Osteoblast (primary cell): Measurements from ENCODE around the genes MLF2 and LRRC23.

- CAGE, long polyA plus RNA: no peak
- RRBS: no CpG with 5 or more reads among the region's 3 CpGs
Observed at GRCh38 chr12:6531877-6532270, 2.4 kb upstream of the GAPDH start.

GRCh38 chr12:6532271-6533193 is 1.8 kb upstream of the GAPDH start:
- CAGE, long polyA plus RNA: no peak
- RRBS: 3% methylated on average over 8 of the region's 20 CpGs

- CAGE, long polyA plus RNA: no peak
- RRBS: no CpG with 5 or more reads among the region's 4 CpGs
Observed at GRCh38 chr12:6535953-6536277, 1.6 kb downstream of the GAPDH start.

DNA sequence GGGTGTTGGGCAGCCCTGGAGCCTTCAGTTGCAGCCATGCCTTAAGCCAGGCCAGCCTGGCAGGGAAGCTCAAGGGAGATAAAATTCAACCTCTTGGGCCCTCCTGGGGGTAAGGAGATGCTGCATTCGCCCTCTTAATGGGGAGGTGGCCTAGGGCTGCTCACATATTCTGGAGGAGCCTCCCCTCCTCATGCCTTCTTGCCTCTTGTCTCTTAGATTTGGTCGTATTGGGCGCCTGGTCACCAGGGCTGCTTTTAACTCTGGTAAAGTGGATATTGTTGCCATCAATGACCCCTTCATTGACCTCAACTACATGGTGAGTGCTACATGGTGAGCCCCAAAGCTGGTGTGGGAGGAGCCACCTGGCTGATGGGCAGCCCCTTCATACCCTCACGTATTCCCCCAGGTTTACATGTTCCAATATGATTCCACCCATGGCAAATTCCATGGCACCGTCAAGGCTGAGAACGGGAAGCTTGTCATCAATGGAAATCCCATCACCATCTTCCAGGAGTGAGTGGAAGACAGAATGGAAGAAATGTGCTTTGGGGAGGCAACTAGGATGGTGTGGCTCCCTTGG is 2.1 kb downstream of the GAPDH start:
- CAGE, long polyA plus RNA: no peak
- RRBS: no CpG with 5 or more reads among the region's 6 CpGs

GRCh38 chr12:6565886-6566686 is 2.0 kb downstream of the NOP2 start:
- CAGE, long polyA plus RNA: no peak
- RRBS: no CpG with 5 or more reads among the region's 10 CpGs

- CAGE, long polyA plus RNA: no peak
- RRBS: no CpG with 5 or more reads among the region's 7 CpGs
Observed at GRCh38 chr12:6595150-6595606, 12.0 kb downstream of the CHD4 start.

GRCh38 chr12:6595807-6596506 is 11.2 kb downstream of the CHD4 start:
- CAGE, long polyA plus RNA: no peak
- RRBS: no CpG with 5 or more reads among the region's 15 CpGs

DNA sequence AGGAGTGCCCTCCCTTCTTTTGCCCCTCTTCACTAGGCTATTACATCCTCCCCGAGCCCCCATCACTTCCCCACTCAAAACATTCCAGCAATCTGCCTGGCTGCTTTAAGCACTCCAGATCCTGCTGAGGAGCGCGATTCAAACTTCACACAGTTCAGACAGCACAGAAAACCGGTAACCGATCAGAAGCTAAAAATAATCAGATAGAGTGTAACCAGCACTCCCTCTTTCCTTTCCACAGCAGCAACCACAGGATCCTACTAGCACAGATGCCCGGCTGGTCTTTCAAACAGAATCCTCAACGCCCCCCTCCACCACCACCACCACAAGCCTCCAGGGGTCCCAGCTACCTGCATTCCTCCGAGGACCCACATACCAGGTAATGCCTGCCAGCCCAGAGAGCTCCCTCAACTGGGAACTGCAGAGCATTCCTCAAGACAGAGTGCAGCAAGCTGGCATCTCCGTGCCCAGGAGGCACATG is 1.5 kb downstream of the CHD4 start:
- CAGE, long polyA plus RNA: no peak
- RRBS: 2% methylated on average over 3 of the region's 9 CpGs

DNA sequence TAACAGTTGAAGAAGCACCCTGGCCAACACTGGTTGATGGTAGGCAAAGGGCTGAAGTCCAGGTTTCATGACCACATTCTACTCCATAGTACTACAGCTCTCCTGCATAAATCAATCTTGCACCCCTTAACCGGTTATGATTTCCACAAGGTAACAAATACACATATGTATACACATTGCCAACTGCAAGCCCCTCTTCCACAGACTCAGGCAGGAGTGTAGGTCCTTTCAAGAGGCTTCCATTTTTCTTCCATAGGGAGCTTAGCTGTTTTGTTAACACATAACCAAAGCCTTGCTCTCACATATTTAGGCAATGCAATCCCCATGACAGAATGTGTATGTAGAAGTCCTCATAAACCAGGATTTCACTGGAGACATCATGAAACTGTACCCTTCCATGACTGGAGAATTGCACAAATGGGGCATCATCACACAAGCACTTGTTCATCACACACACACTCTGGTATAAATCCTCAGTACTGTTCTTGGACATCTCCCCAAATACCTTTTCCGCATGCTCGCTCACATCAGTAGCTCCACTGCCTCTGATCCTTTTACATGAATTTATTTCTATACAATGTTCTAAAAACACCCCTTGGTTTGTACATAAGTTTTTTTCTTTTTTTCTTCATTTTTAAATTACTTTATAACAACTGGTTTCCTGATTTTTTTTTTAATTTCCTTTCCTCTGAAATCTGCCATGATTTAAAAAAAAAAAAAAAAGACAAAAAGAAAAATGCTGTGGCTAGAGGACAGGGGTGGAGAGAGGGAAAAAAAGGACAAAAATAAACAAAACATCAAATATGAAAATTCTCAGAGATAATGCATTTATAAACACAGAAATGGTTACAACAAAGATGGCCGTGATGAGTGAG is 3.2 kb upstream of the ING4 start:
- CAGE, long polyA plus RNA: no peak
- RRBS: no CpG with 5 or more reads among the region's 4 CpGs

- CAGE, long polyA plus RNA: start-site peak on the minus strand at chr12:6752951-6753116, 381 and 401 reads in 2 replicates
- RRBS: 2% methylated on average over 27 of the region's 62 CpGs
Observed at GRCh38 chr12:6752256-6753325, at the start of gene MLF2. Gene MLF2, minus strand, starts transcription at chr12:6753141.

DNA sequence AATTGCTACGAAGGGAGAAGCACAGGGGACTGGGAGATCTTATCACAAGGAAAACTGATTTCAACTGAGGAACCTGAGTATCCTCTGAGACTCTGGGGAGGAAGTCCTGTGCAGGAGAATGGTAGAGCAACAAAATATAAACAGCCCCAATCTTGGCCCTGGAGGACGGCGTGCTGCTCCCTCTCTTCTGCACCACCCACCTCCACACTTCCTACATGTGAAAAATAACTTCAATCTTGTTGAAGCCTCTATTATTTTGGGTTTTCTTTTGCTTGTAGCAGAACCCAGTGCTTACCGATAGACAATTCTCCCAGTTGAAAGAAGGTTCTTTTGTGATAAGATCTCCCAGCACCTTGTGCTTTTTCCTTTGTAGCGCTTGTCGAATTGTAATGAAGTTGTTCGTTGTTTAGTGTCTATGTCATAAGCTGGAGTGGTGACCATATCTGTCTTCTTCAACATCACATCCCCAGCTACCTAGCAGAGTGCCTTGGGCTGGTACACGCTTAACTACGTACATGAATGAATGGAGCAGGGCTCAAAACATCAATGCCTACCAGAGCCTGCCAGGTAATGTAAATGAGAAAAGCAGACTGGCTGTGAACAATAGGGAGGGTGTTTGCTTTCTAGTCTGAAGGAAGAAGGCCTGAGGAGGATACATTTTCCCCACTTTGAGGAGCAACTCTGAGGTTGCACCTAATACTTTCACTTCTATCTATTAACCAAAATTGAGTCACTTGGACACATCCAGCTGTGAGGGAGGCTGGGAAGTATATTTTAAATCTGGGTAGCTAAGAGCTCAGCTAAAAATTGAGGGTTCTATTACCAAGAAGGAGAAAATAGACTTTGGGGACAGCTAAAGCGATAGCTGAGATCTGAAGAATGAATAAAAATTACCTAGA is 2.6 kb upstream of the CD4 start:
- CAGE, long polyA plus RNA: no peak
- RRBS: no CpG with 5 or more reads among the region's 10 CpGs

DNA sequence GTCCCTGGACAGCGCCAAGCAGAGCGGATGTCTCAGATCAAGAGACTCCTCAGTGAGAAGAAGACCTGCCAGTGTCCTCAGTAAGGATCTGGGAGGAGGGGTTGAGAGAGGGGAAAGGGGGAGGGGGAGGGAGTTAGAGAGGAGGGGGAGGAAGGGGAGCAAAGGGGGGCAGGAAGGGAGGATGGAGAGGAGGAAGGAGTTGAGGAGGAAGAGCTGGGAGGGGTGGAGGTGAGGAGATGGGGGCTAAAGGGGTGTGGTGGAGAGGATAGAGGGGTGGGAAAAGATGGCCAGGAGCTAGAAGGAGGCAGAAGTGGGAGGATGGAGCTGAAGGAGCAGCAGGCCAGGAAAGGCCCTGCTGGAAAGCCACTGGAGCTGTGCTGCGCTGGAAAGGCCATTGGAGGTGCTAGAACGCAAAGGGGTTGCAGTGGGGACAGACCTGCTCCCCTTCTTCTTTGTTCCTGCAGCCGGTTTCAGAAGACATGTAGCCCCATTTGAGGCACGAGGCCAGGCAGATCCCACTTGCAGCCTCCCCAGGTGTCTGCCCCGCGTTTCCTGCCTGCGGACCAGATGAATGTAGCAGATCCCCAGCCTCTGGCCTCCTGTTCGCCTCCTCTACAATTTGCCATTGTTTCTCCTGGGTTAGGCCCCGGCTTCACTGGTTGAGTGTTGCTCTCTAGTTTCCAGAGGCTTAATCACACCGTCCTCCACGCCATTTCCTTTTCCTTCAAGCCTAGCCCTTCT is 2.6 kb upstream of the GPR162 start:
- CAGE, long polyA plus RNA: no peak
- RRBS: no CpG with 5 or more reads among the region's 13 CpGs

GRCh38 chr12:6833214-6834266 is 5.3 kb downstream of the P3H3 start:
- CAGE, long polyA plus RNA: no peak
- RRBS: no CpG with 5 or more reads among the region's 14 CpGs

- CAGE, long polyA plus RNA: no peak
- RRBS: no CpG with 5 or more reads among the region's 15 CpGs
Observed at GRCh38 chr12:6865937-6866468, 1.3 kb upstream of the TPI1 start.

DNA sequence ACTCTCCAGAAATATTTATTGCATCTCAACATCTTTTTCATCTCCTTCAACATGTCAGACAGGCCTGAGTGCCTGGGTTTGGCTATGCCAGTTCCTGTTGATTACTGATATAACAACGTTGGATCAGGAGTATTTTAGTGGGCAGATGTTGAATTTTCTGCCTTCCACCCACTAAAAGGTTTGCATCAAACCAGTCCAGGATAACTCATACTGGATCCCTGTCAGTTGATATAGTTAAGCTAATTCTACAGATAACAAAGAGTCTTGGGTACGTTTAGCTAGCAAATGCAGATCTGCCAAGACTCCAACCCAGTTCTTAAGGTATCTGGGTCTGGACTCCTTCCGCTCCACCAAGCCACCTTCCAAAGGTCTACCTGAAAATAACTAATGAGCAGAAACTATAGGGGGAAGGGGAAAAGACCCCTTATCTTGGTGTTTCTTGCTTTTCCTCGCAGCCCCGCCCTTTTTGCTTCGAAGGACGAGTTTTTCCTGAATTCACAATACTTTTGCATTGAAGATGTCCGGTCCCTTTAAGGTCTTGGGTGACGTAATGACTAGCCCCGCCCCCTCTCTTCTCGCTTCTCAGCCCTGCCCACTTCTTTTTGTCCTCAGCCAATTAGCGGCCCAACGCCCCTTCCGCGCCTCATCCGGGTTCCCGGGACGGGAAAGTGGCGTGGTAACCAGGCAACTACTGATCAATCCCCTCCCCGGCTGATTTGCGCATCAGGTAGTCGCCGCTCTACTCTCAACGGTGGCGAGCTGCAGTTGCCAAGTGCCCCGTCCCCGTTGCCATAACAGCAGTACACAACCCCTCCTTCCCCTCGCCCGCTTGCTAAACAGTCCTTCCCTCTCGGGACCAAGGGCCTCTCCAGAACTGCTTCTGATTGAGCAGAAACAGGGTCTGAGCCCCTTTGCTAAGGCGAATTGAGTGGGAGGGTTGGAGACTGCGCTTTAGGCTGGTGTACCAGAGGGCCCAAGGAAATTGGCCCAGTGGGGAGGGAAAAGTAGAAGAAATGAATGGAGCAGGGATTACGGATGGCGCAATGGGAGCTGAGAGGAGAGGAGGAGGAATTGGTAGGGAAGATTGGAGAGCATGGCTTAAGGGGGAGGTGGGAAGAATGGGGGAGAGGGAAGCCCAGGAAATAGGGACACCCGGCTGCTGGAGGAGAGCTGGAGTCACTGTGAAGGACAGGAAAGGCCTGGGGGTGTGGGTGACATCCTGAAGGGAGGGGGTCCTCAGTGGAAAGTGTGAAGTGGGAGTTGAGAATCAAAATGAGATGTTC is at the start of gene LRRC23:
Gene LRRC23, plus strand, starts transcription at position 646 of the 1,283 bp plus-strand sequence.
- CAGE, long polyA plus RNA: no peak
- RRBS: no CpG with 5 or more reads among the region's 35 CpGs

DNA sequence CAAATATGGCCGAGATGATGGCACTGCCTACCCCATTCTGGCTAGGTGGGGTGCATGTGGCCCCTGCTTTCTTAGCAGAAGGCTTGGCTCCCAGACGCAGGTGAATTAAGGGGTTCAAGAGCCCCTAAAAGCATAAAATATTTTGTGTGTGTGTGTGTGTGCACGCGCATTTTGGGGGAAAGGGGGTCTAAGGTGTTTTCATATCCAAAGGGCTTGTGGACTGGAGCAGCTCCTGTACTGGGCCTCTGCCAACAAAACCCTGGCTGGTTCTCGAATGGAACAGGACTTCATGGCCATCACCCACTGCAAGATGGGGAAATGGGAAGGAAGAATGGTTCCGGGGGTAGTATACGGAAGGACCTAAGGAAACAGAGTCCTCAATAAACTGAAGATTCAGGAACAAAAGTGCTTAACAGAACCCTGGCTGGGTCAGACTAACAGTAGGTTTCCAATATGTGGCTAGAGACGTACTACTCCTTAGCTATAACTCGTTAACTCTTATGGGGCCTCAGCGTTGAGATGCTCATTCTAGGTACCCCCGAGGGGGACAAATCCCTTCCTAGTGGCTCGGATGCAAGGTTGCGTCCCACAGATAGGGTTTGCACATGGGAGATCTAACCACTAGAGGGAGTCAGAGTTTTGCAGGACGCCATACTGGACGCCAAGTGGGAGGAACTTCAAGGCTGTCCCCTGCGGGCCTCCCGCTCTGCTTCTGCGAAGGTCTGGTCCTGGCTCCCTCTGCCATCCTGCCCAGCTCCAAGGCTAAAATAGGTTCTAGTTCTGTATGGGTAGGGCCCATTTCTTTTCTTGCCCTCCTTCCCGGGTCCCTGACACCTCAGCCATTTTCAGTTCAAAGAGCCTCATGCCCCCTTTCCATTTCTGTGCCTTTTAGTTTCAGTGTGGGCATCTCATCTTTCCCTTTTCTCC is 3.7 kb upstream of the ATN1 start:
- CAGE, long polyA plus RNA: no peak
- RRBS: no CpG with 5 or more reads among the region's 19 CpGs

DNA sequence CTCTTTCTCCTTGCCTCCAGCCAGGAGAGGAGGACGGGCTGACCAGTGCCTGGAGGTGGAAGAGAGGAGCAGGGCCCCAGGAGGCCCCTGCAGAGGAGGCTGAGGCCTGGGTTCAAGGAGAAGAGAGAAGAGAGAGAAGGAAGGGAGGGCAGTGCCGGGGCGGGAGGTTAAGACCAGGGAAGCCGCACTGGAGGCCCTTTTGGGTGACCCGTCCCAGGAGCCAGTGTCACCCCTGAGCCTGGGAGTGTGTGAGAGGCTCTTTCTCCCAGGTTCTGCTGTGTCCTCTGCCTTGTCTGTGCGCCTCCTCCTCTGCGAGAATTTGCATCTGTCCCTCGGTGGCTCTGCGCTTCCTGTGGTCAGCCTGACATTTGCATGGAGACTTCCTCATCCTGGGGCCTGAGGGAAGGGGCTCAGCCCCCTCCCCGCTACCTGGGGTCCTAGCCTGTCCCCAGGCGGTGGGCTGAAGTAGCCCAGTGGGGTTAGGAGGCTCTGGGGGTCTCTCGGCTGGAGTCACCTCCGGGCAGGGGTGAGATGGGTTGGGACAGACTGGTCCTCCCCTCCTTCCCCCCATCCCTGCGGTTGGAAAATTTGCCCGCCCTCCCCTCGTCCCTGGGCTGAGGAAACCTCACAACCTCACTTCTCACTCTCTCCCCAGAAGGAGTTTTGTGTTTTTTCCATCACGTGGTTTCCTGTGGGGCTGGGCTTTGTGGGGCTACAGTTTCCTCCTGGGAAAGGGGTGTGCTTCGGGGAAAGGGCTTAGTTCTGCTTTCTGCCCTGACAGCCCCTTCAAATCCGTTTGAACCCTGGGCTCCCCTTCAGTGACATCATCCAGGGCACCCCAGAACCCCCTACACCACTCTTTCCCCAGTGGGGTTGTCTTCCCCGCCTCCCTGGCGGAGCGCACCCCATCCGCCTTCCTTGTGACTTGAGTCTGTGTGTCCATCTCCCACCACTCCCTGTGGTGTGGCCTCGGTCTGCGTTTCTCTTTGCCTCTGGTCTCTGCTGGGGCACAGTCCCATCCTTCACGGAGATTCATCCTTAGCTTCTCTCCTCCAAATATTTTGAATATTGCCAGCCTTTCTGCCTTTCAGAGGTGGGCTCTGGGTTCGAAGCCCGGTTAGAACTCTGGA is 2.5 kb downstream of the PTPN6 start:
- CAGE, long polyA plus RNA: no peak
- RRBS: no CpG with 5 or more reads among the region's 28 CpGs

DNA sequence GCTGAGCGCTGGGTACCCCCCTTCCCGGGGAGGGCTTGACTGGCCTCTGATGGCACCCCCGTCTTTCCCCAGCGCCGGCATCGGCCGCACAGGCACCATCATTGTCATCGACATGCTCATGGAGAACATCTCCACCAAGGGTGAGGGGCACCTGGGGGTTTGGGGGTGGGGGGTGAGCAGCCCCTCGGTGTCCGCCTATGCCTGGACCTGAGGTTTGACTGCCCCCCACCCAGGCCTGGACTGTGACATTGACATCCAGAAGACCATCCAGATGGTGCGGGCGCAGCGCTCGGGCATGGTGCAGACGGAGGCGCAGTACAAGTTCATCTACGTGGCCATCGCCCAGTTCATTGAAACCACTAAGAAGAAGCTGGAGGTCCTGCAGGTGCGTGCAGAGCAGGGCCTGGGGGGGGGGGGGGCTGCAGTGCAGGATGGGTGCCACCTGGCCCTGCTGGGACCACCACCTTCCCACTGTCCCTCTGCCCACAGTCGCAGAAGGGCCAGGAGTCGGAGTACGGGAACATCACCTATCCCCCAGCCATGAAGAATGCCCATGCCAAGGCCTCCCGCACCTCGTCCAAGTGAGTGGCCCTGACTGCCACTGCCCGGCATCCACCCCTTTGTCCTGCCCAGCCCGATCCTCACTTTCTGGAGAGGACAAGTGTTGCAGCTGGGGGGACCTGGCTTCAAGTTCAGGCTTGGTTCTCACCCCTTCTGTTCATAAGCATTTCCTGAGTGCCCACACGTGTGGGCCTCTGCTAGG is 8.9 kb downstream of the PTPN6 start:
- CAGE, long polyA plus RNA: no peak
- RRBS: 94% methylated on average over 5 of the region's 27 CpGs

DNA sequence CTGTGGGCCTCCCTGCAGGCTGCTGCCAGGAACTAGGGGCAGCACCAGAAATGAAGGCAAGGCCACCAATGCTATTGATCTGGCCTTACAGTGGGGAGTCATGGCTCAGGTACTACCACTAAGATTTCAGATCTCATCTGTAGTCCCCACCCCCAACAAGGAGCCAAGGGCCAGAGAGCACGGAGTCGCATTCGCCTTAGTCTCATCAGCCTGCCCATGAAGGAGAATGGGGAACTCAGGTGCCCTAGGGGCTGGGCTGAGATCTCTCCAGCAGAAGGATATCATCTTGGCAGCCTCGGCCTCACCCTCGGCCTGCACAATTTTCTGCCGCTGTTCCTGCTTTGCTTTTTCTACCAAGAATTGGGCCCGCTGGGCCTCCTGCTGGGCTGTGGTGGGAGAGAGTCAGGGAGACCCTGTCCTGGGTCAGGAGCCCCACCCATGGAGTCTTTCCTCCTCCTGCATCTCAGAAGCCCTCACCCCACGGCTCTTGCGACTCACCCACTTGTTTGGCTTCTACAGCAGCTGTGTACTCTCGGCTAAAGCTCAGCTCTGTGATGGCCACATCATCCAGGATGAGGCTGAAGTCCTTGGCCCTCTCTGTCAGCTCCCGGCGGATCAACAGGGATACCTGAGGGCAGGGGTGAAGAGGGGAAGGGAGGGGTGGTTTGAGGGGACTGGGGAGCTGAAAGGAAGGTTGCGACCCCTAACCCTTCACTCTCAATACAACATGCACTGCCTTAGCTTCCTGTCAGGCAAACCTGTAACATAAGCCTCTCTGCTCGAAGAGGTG is 2.9 kb downstream of the PHB2 start:
- CAGE, long polyA plus RNA: no peak
- RRBS: no CpG with 5 or more reads among the region's 14 CpGs

- CAGE, long polyA plus RNA: no peak
- RRBS: no CpG with 5 or more reads among the region's 1 CpG
Observed at GRCh38 chr12:7012618-7012909, 5.7 kb downstream of the LPCAT3 start.